Measurements from ENCODE around the genes PEDS1 and NFATC2.

DNA sequence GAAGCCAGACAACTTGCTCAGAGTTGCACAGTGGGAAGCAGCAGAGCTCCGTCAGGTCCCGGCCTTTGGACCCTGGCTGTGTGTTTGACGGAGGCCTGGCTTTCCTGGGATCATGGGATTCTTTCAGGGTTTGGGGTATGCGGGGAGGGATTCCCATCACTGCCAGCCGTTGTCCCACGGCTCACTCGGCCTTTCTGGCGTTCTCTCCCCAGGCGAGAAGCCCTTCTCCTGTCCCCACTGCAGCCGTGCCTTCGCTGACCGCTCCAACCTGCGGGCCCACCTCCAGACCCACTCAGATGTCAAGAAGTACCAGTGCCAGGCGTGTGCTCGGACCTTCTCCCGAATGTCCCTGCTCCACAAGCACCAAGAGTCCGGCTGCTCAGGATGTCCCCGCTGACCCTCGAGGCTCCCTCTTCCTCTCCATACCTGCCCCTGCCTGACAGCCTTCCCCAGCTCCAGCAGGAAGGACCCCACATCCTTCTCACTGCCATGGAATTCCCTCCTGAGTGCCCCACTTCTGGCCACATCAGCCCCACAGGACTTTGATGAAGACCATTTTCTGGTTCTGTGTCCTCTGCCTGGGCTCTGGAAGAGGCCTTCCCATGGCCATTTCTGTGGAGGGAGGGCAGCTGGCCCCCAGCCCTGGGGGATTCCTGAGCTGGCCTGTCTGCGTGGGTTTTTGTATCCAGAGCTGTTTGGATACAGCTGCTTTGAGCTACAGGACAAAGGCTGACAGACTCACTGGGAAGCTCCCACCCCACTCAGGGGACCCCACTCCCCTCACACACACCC lies 5.1 kb downstream of the SNAI1 start:
- RAMPAGE, long total RNA: no peak
- RRBS: no CpG with 5 or more reads among the region's 20 CpGs

- RAMPAGE, long total RNA: no peak
- RRBS: no CpG with 5 or more reads among the region's 2 CpGs
These were observed 2.5 kb downstream of the PEDS1 start for GRCh38 chr20:50151002-50151544.

- RAMPAGE, long total RNA: no peak
- RRBS: under 1% methylated on average over 66 of the region's 92 CpGs
These were observed at the start of gene PEDS1 for GRCh38 chr20:50153500-50154192. Gene PEDS1 (minus strand): TSS chr20:50153723.

GRCh38 chr20:50195037-50196039 lies 4.7 kb downstream of the CEBPB start:
- RAMPAGE, long total RNA: no peak
- RRBS: no CpG with 5 or more reads among the region's 20 CpGs

- RAMPAGE, long total RNA: no peak
- RRBS: 4% methylated on average over 8 of the region's 32 CpGs
These were observed 102.0 kb downstream of the CEBPB start for GRCh38 chr20:50292348-50293324.

DNA sequence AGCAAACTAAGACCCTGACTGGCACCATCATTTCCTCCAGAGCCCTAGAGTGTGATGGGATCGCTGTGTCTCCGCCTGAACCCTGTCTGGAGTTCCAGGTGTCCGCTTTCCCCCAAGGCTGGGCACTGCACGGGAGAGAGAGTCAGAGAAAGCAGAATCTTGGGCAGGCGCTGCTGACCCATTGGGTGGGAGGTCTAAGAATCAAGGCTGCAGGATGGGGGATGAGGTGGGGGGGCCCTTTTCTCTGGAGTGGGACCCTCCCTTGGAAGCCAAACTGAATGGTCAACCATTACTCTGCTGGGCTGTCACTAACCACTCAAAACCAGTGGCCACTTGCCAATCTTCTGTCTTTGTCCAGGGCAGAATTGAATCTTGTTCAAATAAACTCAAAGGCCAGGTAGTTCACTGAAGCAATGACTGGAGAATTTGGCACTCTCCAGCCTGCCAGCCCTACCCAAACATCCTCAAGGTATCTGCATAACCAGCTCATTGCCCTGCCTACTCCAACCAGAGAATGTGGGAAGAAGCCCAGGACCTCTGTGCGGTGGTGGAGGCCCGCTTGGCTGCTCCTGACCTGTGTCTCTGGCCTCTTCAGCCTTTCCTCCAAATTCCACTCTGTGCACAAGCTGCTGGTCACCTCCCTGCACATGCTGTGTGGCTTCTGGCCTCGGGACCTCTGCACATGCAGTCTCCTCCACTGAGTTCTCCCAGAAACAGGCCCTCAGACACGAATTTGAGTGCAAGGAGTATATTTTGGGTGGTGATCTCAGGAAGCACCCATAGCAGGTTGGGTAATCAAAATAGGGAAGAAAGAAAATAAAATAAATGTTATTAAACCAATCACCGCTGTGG lies 141.2 kb downstream of the CEBPB start:
- RAMPAGE, long total RNA: no peak
- RRBS: no CpG with 5 or more reads among the region's 10 CpGs

DNA sequence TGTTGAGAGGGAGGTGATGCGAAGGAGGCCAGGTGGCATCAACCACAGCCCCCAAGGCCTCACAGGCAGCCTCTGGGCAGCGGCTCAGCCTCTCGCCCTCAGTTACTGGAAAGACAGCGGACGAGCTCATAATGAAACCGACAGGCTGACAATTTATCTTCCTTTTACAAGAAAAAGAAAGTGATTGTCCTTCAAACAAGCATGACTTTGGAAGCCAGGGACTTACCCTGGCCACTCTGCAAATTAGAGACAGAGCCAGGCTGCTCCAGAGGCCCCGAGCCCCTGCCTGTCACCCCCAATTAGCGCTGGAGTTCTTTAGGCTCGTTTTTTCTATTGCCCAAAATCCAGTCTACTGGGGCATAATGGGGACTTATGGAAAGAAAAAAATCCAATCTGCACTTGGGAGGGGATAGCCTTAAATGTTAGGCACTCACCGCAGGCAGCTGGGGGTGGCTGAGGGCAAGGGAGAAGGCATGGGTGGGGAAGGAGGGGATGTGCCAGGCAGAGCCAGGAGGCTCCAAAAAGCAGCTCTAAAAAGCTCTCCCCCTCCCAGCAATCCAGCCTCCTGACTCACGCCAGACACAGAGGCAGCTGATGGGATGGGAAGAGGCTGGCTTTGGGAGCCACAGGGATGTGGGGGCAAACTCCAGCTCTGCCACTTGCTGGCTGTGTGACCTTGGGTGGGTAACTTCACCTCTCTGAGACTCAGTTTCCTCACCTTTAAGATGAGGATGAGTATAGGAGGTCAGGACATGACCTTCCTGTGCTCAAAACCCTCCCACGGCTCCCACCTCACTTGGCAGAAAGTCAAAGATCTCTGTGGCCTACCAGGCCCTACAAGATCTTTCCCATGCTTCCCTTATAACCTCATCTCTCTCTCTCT lies 148.6 kb downstream of the CEBPB start:
- RAMPAGE, long total RNA: no peak
- RRBS: no CpG with 5 or more reads among the region's 12 CpGs

DNA sequence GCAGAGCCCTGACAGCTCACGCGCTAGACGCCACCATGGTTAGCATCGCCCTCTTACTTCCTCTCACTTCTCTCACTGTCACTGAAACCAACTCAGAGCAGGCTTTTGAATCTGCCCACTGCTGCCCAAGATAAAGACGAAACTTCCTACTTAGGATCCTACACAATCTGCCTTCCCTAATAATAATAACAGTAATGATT lies 117.9 kb upstream of the PTPN1 start:
- RAMPAGE, long total RNA: no peak
- RRBS: no CpG with 5 or more reads among the region's 5 CpGs

GRCh38 chr20:50468136-50468378 lies 42.1 kb upstream of the PTPN1 start:
- RAMPAGE, long total RNA: no peak
- RRBS: no CpG with 5 or more reads among the region's 3 CpGs

DNA sequence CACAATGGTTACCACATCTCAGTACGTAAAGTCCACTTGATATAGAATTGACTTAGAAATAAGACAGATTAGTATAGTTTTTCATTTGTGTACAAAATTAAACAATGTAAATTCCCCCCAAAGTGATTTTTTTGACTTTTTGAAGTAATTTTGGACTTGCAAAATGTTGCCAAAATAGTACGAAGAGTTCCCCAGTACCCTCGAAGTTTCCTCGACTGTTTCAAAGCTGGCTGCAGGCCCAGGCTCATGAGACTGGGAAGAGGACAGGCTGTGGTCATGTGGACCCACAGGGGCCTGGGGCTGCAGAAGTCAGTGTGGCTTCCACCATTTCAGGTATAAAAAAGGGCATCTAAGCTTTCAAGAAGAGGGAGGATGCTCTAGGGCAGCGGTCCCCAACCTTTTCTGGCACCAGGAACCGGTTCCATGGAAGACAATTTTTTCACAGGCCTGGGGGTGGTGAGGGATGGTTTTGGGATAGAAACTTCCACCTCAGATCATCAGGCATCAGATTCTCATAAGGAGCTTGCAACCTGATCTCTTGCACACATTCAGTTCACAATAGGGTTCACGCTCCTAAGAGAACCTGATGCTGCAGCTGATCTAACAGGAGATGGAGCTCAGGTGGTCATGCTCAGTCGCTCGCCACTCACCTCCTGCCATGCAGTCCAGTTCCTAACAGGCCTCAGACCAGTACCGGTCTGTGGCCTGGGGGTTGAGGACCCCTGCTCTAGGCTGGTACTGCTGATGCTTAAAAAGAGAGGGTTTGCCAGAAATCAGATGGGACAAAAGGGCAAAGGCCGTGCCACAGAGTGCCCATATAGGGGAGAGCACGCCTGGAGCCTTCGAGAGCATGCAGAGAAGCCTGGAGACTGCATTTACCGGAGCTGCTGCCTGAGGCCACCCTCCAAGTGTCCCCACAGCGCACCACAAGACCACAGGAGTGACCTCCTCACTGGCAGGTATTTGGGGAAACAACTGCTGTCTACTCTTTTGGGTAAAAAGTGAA lies 75.2 kb downstream of the PTPN1 start:
- RAMPAGE, long total RNA: no peak
- RRBS: no CpG with 5 or more reads among the region's 15 CpGs

DNA sequence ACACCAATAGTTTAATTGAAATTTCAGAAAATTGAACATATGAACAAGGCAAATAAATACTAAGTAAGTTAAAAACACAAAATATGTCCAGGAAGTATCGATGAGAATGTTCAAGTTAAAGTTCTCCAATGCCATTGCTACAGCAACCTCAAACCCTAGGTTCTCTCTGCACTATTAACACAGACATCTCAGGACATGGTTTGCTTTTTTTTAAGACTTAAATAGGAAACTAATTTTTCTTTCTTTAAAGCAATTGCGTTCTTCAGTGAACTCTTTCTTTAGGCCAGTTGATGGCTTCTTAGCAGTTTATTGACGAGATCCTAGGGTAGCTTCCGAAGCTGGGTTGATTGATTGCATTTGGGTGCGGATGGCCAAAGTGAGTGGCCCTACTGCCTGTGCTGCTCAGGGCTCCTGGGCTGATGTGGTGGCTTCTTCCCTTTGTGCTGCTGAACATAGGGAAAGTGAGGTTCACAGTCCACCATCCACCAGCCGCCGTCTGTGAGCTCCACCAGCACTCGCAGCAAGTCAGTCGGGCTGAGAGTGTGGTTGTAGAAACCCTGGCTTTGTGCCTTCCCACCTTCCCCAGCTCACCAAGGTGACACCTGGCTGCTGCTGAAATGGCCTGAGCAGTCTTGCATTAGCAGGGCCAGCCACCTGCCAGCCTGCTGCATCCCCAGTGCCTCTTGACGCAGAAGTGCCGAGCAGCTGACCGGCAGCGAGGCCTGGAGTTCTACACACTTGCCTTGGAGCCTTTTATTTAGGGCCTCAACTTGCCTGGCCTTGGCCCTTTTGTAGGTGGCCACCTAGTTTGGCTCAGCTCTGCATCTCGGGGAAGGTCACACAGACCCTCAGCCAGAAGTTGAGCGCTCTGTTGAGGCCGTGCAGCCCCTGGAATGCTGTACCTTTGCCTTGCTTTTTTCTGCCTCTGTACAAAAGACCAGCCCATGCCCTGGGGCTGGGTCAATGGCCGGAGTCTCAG lies 76.2 kb downstream of the PTPN1 start:
- RAMPAGE, long total RNA: no peak
- RRBS: no CpG with 5 or more reads among the region's 17 CpGs

GRCh38 chr20:50635525-50636383 lies 55.6 kb downstream of the RIPOR3 start:
- RAMPAGE, long total RNA: no peak
- RRBS: no CpG with 5 or more reads among the region's 23 CpGs

DNA sequence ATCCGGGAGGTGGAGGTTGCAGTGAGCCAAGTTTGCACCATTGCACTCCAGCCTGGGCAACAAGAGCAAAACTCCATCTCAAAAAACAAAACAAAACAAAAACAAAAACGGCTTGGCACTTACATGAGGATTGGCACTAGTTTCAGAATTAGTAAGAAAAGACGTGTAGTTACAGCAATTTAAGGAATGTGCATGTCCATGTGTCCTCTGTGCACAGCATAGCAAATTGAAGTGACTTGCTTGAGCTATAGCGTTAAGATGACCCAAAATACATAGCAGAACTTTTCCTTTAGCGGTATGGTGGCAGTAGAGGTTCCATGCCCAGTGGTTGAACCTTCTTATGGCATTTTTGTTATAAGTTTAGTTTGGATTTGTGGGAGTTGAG lies 2.0 kb downstream of the PARD6B start:
- RAMPAGE, long total RNA: no peak
- RRBS: no CpG with 5 or more reads among the region's 5 CpGs

- RAMPAGE, long total RNA: no peak
- RRBS: no CpG with 5 or more reads among the region's 4 CpGs
These were observed 4.2 kb downstream of the PARD6B start for GRCh38 chr20:50735129-50736459.

DNA sequence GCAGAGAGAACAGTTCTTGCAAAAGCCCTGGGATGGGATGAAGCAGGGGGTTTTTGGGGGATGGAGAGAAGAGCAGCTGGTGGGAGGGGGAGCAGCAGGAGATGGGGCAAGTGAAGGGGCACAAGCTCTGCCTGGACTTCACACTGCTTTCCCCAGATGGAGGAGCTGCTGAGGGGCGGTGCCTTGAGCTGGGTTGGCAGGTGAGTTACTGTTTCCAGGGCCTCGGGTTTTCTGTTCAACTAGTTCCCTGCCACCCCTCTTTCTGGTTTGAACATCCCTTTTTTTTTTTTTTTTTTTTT lies 5.4 kb downstream of the BCAS4 start:
- RAMPAGE, long total RNA: no peak
- RRBS: no CpG with 5 or more reads among the region's 2 CpGs

GRCh38 chr20:50817714-50818212 lies 22.9 kb downstream of the BCAS4 start:
- RAMPAGE, long total RNA: no peak
- RRBS: no CpG with 5 or more reads among the region's 13 CpGs

- RAMPAGE, long total RNA: no peak
- RRBS: no CpG with 5 or more reads among the region's 16 CpGs
These were observed 48.2 kb downstream of the NFATC2 start for GRCh38 chr20:51494174-51494799.

DNA sequence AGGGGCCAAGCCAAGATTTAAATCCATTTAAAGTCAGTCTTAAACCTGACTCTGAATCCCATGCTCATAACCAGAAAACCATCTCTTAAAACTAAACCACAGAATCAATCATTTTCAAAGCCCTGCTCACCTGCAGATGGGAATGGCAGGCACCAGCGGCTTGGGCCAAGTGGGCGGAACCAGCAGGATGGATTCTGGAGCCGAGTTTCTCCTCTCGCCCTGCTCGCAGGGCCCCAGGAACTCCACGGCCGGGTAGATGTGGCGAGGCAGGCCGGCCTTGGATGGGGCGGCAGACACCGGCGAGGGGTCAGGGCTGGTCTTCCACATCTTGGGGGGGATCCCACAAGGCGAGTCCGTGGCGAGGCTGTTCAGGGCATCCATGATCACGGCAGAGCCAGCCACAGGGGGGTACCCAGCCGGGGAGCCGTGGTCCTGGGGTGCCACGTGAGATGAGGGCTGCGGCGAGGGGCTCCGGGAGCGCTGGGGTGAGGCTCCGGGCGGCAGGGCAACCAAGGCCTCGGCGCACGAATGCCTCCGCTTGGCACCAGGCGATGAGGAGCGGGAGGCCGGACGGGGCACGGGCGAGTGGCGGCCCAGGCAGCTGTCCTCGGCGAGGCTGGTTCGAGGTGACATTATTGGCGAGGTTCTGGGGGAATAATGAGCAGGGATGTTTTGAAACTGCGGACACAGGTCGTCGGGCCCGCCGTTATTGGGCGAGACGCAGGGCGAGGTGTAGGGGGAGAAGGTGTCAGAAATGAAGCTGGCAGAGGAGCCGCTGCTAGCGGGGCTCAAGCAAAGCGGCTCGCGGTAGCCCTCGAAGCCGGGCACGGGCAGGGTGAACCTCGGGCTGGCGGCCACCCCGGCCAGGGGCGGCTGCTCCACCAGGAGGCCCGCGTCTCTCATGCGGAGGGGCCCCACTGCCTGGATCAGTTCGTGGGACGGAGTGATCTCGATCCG lies 19.3 kb downstream of the NFATC2 start:
- RAMPAGE, long total RNA: no peak
- RRBS: 98% methylated on average over 20 of the region's 67 CpGs

GRCh38 chr20:51541928-51543012 lies at the start of gene NFATC2:
Gene NFATC2 (minus strand): TSS chr20:51542719.
- RAMPAGE, long total RNA: no peak
- RRBS: 3% methylated on average over 33 of the region's 86 CpGs

DNA sequence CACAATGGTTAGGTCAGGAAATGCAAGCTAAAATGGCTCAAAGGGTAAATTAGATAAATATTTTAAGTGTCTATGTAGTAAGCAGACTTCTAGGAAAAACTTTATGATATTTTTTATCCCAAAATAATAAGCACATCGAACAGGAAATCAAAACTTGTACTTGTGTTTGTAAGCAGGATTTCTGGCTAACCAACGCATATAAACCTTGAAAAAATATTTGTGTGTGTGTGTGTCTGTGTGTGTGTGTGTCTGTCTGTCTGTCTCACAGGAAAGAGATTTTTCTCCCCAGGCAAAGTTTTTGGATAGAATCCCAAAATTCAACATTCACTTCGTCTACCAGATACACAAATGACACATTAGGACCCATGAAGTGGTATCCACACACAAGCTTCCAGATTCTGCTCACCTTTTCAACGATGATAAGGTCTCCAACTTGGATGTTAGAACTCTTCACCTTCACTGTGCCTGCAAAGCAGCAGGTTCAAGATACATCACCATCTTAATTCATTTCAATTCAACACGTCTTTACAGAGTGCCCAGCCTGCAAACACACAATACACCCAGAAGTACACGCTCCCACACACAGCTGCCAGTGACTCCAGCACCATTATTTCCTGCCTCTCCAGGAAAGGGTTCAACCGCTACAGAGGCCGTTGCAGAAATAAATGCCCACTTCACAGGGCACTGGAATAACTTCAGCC lies 71.0 kb downstream of the ATP9A start:
- RAMPAGE, long total RNA: no peak
- RRBS: no CpG with 5 or more reads among the region's 8 CpGs